Anterior vena cava (tissue), 1 donor: ENCODE data around the genes OPN5, CRISP2 and GSTA1.

DNA sequence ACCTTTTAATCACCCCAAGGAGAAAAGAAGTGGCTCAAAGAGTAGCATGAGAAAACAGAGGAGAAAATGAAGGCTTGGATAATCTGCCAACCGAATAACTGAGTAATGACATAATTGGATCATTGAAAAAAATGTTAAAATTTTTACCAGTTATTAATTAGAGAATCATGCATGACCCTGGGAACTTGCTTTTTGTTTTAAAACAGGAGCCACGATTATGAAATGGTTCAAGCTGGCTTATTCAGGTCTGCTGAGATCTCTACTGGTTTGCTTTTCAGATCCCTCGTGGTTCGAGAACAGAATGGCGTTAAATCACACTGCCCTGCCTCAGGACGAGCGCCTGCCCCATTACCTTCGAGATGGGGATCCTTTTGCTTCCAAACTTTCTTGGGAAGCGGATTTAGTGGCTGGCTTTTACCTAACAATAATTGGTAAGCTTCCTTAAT, at the start of gene OPN5:
OPN5 (plus strand) TSS at position 267 of the 446 bp plus-strand sequence.
- PRO-cap = no peak

- PRO-cap = no peak
Observed at GRCh38 chr6:48111647-48111976, 615 bp upstream of the PTCHD4 start.

- PRO-cap = no peak
Observed at GRCh38 chr6:49713336-49713935, at the start of gene CRISP2. Gene CRISP2, minus strand, starts transcription at chr6:49713543.

- PRO-cap = no peak
Observed at GRCh38 chr6:50817339-50817618, 1.4 kb upstream of the TFAP2B start.

- PRO-cap = no peak
Observed at GRCh38 chr6:50819312-50820226, 898 bp downstream of the TFAP2B start.

GRCh38 chr6:50846417-50846800, 27.7 kb downstream of the TFAP2B start:
- PRO-cap = no peak

GRCh38 chr6:51494847-51495675, 592.4 kb downstream of the PKHD1 start:
- PRO-cap = no peak

DNA sequence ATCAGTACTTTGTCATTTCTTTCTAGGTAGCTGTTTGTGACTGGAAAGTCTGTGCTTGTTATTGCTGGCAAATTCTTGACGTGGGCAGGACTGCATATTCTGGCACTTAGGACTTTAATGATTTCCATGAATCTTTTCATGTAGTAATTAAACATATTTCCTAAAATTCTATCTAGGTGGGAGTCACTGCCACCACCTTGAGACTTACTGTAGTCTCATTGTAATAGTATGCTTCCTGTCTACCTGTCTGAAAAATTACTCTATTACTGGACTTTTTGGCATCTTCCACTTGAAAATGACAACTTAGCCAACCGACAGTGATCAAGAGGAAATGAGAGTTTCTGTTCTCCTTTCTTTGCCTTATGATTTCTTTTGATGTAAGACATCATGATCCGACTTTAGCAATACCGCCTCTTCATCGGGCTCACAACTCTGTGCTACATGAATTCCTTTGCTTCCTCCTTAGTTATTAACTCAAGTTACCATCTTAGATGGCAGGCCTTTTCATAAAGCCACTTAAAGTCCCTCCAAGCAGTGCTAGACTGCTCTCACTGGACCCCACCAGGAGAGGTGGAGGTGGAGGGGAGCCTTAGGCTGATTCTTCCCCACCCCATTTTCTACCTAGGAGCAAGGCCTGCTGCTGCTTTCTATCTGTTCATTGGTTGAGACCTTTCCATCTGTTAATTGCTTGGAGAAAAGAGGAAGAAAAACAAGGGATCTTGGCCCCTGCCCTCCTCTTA, 21.4 kb upstream of the MCM3 start:
- PRO-cap = no peak

GRCh38 chr6:52307762-52308631, 23.5 kb upstream of the MCM3 start:
- PRO-cap = no peak

GRCh38 chr6:52363394-52364050, 1.6 kb downstream of the PAQR8 start:
- PRO-cap = no peak

GRCh38 chr6:52511959-52512696, 64.7 kb downstream of the TRAM2 start:
- PRO-cap = unidirectional peak, plus-strand start at chr6:52512479

- PRO-cap = unidirectional peak, minus-strand start at chr6:52522353
Observed at GRCh38 chr6:52521949-52522455, 54.9 kb downstream of the TRAM2 start.

GRCh38 chr6:52551901-52552774, 24.7 kb downstream of the TRAM2 start:
- PRO-cap = no peak

- PRO-cap = unidirectional peak, plus-strand start at chr6:52567234
Observed at GRCh38 chr6:52566814-52567545, 9.9 kb downstream of the TRAM2 start.

GRCh38 chr6:52574496-52575184, 2.2 kb downstream of the TRAM2 start:
- PRO-cap = bidirectional peak, plus-strand start at chr6:52575027, minus-strand start at chr6:52574944

DNA sequence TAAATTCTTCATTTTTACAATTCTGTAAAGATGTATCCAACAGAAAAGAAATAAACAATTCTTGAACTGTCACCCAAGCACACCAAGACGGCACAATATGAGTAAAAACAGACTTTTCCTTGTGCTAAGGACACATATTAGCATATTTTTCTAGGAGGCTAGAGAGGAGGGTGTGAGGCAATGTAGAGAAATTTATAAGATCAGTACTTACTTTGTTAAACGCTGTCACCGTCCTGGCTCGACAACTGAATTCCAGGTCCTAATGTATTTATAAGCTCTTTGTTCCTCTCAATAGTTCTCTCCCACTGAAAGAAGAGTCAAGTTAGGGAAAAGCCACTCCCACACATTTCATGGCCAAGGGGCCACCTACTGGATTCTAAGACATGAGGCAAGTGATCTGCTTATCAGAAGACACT, at the start of gene GSTA1:
GSTA1 (minus strand) TSS at position 243 of the 416 bp plus-strand sequence.
- PRO-cap = no peak

GRCh38 chr6:52995540-52995945, 459 bp upstream of the GSTA4 start:
- PRO-cap = bidirectional peak, plus-strand start at chr6:52995615, minus-strand start at chr6:52995279

DNA sequence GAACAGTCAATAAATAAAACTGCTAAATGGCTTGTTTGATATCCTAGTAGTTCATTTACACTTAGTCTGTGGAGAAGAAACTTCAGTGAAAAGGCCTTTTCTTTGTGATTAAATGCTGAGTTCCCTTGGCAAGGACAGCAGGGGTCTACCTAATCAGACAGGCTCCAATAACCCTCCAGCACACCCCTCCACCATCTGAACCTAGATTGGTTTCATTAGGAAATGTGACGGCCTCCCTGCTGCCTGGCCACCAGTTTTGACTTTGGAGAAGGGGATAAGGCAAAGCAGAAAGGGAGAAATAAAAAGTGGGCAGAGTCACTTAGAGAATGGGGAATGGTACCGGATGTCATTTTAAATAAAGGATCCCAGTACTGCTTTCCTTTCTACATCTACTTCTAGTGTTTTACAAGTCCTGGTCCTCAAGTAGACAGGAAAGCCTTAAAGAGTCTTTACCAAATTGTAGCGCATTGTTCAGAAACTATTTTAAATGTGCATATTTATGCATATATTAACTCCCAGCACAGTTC, 1.4 kb downstream of the CILK1 start:
- PRO-cap = unidirectional peak, plus-strand start at position 218 of the sequence

GRCh38 chr6:53067884-53068676, 2.9 kb downstream of the FBXO9 start:
- PRO-cap = no peak

DNA sequence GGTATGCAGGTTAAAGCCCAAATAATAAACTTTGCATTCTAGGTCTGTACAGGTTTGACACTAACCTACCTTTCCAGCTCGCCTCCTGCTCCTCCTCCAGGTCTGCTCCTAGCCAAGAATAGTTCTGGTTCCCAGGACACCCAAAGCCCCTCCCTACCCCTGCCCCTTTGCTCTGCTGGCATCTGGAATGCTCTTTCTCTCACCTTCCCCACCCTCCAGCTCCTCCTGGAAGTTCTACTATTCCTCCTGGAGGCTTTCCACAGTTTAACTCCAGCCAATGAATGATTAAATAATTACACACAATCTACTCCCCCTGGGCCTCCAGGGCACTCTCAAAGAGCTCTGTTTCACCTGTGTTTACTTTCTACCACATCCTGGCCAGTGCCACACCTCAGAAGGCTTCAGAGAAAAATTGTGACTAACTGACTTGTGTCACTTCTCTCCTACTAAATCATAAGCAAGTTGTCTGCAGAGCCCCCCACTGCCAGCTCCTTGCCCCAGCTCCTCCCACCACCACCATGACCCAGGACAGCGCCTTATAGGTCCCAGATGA, 36.2 kb downstream of the GCM1 start:
- PRO-cap = no peak